Epithelial cell of proximal tubule (primary cell): ENCODE data around the gene GLT1D1.

GRCh38 chr12:125996293-125996930, 810.2 kb downstream of the TMEM132B start:
- RAMPAGE, long total RNA, result no peak
- RRBS, result no CpG with 5 or more reads among the region's 5 CpGs

DNA sequence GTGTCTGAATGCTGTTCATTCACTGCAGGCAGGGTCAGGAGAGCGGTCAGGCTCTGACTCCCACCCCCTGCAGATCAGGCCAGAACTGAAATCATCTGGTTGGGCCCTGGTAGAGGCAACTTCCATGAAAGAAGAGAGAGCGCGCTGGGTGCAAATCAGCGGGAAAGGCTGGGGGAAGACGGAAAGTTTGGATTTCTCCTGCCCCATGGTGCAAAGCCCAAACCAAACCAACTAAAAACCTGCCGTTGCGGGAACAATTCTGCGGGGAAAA, 1539.5 kb downstream of the TMEM132B start:
- RAMPAGE, long total RNA, result no peak
- RRBS, result no CpG with 5 or more reads among the region's 8 CpGs

DNA sequence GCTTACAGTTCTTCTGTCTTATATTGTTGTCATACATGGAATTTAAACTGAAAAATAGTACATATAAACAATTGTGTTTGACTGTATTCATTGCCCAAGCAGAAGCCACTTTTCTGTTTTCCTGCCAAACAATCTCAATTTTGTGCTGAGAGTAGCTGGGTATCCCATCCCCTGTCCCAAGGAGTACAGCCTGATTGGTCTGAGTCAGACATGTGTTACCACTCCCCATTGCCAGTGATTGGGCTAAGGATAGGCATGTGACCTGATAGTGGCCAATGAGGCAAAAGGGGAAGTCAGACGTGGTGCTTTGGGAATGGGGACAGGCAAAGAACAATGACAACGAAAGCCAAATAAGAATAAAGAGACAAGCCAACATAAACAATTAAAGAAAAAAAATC, 626.9 kb upstream of the TMEM132C start:
- RAMPAGE, long total RNA, result no peak
- RRBS, result no CpG with 5 or more reads among the region's 2 CpGs

GRCh38 chr12:127866148-127866587, 400.8 kb upstream of the TMEM132C start:
- RAMPAGE, long total RNA, result no peak
- RRBS, result no CpG with 5 or more reads among the region's 10 CpGs

- RAMPAGE, long total RNA, result no peak
- RRBS, result no CpG with 5 or more reads among the region's 10 CpGs
These were observed 1.5 kb upstream of the TMEM132C start for GRCh38 chr12:128265427-128265966.

DNA sequence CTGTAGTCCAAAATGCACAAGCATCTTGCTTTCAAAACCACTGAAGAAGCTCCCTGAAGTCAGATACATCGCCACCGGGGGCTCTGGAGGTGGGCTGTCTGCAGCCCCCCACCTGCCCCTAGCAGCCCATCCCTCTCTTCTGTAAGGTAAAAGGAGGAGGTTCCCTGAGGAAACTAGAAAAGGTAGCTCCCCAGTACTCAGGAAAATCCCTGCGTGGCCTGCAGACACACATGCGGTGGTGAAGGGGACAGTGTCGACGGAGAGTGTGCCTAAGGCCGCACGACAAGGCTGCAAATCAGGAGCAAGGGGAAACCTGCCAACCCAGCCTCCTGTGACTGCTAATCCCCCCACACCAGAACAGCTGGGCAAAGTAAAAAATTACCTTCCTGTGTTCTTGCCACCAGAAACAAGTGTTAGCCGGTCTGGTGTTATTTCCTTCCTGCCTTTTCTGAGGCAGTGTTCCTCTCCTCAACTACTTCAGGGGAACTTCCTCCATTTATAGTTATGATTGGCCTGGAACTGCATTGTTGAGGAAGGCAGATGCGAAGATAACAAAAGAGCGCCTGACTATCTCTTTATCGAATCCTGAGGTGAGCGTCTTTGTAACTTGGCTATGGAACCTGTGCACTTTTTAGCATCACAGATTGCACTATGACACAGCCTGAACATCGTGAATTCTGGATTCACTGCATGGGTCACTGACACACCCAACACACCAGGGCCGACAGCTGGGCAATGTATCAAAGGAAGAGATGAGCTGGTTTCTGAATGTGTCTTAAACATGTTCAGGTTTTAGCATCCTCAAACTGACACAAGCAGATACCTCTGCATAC, 29.1 kb downstream of the SLC15A4 start:
- RAMPAGE, long total RNA, result no peak
- RRBS, result no CpG with 5 or more reads among the region's 15 CpGs

DNA sequence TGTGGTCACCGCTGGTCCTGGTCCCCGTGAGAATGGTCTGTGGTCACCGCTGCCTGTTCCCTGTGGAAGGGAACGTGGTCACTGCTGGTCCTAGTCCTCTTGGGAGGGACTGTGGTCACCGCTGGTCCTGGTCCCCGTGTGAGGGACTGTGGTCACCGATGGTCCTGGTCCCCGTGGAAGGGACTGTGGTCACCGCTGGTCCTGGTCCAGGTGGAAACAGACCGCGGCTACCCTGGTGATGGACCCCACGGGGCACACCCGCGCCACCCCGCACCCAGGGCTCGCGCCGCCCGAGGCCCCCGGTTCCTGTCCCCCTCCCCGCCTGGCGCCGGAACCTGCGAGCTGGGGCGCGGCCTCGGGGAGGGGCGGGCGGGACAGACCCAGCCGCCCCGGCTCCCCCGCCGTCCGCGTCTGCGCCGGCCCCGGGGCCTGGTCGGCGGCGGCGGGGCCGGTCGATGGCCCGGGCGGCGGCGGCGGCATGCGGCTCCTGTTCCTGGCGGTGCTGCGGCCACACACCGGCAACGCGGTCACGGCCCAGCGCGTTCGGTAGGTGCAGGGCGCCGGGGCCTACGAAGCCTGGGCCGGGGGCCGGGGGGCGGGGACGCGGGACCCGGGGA, at the start of gene GLT1D1:
TSS of gene GLT1D1 (plus strand) at position 375 of the 617 bp plus-strand sequence.
- RAMPAGE, long total RNA, result no peak
- RRBS, result 4% methylated on average over 27 of the region's 68 CpGs

DNA sequence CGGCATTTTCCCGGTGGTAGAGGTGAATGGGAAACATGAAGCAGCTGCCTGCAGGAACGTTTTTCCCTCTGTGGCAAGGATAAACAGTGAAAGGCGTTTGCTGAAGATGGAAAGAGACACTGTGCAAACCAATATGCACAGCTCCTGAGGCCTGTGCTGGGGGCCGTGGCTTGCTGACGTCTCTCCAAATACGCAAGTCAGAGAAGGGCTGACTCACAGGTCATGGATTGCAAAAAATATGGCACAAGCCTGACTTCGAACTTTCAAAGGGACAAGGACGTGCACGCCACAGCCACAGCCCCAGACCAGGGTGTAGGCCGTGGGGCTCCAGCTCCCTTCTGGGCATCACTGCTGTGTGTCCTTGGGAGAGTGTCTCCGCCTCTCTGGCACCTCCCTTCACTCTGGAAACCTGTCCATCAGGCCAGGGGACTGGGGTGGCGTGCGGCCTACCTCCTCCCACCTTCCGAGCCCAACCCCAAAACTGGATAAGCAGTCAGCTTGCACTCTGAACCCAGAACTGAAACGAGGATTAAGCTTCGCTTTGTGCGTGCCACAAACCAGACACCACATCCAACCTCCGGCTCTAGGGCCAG, 22.2 kb upstream of the FZD10 start:
- RAMPAGE, long total RNA, result no peak
- RRBS, result no CpG with 5 or more reads among the region's 19 CpGs

- RAMPAGE, long total RNA, result no peak
- RRBS, result no CpG with 5 or more reads among the region's 7 CpGs
These were observed 3.3 kb upstream of the RAN start for GRCh38 chr12:130868366-130869097.

- RAMPAGE, long total RNA, result no peak
- RRBS, result no CpG with 5 or more reads among the region's 12 CpGs
These were observed 28.0 kb upstream of the ADGRD1 start for GRCh38 chr12:130925591-130926137.

- RAMPAGE, long total RNA, result no peak
- RRBS, result no CpG with 5 or more reads among the region's 5 CpGs
These were observed 7.6 kb upstream of the ADGRD1 start for GRCh38 chr12:130946092-130946516.

- RAMPAGE, long total RNA, result no peak
- RRBS, result no CpG with 5 or more reads among the region's 11 CpGs
These were observed 1.7 kb upstream of the ADGRD1 start for GRCh38 chr12:130951988-130952451.

- RAMPAGE, long total RNA, result no peak
- RRBS, result no CpG with 5 or more reads among the region's 24 CpGs
These were observed 81.4 kb downstream of the ADGRD1 start for GRCh38 chr12:131035001-131035663.

DNA sequence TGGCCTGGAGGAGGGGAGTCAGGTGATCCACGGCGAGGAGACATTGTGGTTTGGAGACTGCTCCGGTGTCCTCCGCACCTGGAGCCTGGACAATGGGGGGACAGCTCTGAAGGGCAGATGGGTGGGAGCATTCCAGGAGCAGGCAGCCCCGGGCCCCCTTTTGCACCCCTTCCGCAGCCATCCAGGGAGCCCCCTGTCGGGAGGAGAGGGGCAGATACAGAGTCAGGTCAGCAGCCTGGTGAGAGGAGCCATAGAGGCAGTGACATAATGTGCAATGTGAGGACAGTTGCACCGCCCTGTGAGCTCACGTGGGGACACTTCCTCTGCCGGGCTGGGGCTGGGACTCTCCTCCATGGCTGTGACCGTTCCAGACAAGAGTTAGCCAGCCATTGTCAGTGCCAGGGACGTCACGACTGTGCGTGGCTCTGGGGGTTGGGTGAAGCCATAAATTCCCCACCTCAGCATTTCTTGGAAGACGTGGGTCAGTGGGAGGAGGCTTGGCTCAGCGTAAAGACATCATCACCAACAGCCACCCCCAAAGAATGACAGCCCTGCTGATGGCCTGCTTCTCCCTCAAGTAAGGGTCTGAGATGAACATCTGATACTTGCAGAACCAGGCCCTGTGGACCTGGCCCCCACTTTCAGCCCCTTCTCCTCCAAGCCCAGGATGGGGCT, 93.7 kb downstream of the ADGRD1 start:
- RAMPAGE, long total RNA, result no peak
- RRBS, result 92% methylated on average over 3 of the region's 16 CpGs

GRCh38 chr12:131074203-131075121, 120.8 kb downstream of the ADGRD1 start:
- RAMPAGE, long total RNA, result no peak
- RRBS, result no CpG with 5 or more reads among the region's 19 CpGs

GRCh38 chr12:131222075-131222768, 268.5 kb downstream of the ADGRD1 start:
- RAMPAGE, long total RNA, result no peak
- RRBS, result no CpG with 5 or more reads among the region's 18 CpGs

- RAMPAGE, long total RNA, result no peak
- RRBS, result no CpG with 5 or more reads among the region's 34 CpGs
These were observed 49.7 kb upstream of the SFSWAP start for GRCh38 chr12:131661217-131661642.

- RAMPAGE, long total RNA, result no peak
- RRBS, result no CpG with 5 or more reads among the region's 15 CpGs
These were observed 50.5 kb upstream of the MMP17 start for GRCh38 chr12:131777559-131778322.

DNA sequence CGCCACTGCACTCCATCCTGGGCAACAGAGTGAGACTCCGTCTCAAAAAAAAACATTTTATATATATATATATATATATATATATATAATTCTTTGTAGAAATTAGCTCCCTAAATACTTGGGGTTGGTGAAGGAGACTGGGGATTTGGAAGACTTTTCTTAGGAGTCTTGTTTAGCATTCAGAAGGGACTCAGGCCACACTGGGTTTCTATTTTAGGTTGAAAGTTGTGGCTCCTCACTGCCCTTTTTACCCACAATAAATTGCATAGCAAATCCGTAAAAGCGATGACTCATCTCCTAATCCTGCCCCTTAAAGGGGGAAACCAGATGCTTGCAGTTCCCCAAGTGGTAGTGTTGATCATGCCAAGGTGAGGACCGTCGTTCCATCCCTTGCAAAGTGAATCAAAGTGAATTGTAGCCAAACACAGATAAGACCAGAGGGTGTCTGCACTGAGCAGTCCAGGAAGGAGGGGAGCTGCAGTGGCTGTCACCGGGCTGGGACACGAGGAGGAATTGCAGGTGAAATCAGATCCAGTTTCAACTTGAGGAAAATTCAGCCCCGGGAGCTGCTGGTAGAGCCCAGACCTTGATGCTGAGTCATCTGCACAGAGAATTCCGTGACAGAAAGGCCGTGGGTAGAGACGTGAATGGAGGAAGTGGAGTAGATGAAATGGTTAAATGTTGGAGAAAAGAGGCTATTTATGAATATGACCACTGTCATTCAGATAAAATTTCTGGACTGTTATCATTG, 44.3 kb upstream of the MMP17 start:
- RAMPAGE, long total RNA, result no peak
- RRBS, result 72% methylated on average over 3 of the region's 12 CpGs

DNA sequence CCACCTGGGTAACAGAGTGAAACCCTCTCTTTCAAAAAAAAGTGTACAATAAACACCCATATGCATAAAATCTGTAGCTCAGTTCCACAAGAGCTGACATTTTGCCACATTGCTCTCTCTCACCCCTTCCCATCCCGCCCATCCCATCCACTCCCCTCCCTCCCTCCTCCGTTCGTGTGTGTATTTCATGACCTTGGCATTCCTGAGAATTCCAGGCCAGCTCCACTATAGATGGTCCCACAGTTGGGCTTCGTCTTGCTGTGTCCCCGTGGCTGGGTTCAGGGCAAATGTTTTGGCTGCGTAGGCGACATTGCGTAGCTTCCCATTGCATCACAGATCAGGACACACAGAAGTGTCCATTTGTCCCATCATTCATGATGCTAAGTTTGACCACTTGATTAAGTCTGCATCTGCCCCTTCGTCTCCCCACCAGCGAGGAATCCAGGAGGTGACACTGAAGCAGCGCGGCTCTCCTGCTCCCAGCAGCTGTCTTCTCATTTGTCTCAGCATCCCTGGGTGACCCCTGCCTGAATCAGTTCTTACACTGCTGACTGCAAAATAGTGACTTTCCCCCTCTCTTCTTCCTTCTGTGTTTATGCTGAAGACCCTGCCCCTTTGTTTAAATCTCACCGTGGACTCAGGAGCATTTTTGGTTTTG, 38.6 kb upstream of the MMP17 start:
- RAMPAGE, long total RNA, result no peak
- RRBS, result no CpG with 5 or more reads among the region's 13 CpGs